ENCODE measurements around a stretch of chr11.

GRCh38 chr11:19725765-19726208 is 13.2 kb downstream of the NAV2 start:
- PRO-cap: no peak

DNA sequence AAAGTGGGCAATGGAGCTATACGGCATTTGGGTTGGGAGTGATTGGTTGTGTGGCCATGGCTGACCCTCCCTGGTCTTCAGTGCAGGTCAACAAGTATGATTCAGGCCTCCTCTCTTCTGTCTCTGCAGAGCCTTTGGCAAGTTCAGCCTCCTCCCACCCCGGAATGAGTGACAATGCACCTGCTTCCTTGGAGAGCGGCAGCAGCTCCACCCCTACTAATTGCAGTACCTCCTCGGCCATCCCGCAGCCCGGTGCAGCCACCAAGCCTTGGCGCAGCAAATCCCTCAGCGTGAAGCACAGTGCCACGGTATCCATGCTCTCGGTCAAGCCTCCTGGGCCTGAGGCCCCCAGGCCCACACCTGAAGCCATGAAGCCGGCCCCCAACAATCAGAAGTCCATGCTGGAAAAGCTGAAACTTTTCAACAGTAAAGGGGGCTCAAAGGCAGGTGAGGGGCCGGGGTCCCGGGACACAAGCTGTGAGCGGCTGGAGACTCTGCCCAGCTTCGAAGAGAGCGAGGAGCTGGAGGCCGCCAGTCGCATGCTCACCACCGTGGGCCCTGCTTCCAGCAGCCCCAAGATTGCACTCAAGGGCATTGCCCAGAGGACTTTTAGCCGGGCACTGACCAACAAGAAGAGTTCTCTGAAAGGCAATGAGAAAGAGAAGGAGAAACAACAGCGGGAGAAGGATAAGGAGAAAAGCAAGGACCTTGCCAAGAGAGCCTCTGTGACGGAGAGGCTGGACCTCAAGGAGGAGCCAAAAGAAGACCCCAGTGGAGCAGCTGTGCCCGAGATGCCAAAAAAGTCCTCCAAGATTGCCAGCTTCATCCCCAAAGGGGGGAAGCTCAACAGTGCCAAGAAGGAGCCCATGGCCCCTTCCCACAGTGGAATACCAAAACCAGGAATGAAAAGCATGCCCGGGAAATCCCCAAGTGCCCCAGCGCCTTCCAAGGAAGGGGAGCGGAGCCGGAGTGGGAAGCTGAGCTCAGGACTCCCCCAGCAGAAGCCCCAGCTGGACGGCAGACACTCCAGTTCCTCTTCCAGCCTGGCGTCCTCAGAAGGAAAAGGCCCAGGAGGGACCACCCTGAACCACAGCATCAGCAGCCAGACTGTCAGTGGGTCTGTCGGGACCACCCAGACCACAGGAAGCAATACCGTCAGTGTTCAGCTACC is 220.8 kb downstream of the NAV2 start:
- PRO-cap: no peak

DNA sequence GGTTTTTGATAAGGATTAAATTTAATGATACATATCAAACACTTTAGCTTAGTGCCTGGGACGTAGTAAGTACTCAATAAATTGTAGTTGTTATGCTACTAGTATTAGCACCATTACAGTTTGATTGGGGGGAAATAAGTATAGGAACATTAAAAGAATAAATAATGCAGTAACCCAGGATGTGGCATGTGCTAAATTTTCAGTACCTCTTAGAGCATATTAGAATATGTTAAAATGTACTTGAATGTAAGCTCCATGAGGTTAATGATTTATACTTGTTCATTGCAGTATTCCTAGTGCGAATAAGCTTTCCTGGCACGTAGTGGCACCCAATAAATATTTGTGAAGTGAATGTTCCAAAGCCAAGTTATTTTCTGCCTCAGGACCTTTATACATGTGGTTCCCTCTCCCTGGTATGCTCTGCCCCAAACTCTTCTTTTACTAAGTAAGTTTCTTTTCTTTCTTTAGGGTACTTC is 118.9 kb downstream of the DBX1 start:
- PRO-cap: no peak

- PRO-cap: no peak
These were observed 80.3 kb downstream of the DBX1 start for GRCh38 chr11:20079901-20080451.

DNA sequence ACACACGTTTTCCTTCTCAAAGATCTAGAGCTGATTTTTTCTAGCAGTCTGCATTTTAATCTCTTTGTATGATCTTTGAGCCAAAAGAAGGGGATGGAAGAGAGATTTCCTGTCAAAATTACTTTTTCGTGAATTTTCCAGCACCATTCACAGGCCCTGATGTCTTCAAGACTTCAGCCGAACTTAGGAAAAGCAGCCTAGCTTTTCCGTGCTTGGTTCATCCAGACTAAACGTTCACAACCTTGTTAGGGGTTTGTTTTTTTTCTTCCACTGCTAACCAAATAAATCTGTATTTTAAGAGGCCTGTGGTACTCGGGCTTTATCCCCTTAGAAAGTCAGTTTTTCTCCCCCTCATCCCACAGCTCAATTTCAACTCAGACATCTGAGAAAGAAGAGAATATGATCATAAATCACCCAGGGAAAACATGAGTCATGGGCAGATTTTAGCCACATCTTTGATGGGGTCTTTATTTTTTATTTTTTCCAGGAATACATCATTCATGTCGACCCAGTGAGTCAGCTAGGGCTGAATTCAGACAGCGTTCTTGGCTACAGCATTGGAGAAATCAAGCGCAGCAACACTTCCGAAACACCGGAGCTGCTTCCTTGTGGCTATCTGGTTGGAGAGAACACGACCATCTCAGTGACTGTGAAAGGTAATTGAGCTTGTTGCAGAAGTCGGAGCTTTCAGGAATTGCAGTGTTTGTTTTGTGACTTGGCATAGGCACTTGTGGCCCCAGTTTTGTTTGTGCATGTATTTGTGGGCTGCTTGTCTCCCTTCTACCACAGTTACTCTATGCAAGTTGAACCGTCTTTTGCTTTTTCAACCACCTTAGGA is 63.0 kb downstream of the DBX1 start:
- PRO-cap: no peak

DNA sequence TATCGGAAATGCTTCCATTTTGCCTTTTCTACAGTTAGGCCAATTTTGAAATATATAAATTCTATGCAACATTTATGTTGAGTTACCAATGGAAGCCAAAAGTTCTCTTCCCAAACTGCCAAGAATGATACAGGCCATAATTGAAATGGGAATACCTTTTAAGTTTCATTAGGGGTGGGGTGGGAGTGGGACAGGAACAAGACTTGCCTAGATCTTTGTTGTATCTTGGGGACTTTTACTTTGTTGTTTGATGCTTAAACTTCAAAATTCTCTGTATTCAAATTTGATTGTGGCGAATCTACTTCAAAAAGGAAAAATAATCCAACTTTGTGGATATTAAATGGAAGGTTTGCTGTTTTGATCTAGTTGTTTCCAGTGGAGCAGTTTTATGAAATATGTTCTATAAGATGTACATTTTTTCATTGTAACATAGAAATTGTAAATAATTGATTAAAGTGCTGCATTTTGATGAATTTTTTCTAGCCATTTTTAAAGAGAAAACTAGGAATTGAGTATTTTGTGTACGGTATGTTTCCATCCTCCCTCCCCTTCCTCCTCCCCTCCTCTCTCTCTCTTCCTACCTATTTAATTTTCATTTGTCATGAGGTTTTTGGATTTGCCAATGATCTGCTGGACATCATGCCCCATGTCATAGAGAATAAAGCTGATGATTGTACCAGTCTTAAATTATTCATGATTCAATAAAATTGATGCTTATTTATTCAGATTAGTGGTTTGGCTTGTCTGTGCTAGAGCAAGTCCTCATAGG is 39.2 kb downstream of the DBX1 start:
- PRO-cap: no peak

DNA sequence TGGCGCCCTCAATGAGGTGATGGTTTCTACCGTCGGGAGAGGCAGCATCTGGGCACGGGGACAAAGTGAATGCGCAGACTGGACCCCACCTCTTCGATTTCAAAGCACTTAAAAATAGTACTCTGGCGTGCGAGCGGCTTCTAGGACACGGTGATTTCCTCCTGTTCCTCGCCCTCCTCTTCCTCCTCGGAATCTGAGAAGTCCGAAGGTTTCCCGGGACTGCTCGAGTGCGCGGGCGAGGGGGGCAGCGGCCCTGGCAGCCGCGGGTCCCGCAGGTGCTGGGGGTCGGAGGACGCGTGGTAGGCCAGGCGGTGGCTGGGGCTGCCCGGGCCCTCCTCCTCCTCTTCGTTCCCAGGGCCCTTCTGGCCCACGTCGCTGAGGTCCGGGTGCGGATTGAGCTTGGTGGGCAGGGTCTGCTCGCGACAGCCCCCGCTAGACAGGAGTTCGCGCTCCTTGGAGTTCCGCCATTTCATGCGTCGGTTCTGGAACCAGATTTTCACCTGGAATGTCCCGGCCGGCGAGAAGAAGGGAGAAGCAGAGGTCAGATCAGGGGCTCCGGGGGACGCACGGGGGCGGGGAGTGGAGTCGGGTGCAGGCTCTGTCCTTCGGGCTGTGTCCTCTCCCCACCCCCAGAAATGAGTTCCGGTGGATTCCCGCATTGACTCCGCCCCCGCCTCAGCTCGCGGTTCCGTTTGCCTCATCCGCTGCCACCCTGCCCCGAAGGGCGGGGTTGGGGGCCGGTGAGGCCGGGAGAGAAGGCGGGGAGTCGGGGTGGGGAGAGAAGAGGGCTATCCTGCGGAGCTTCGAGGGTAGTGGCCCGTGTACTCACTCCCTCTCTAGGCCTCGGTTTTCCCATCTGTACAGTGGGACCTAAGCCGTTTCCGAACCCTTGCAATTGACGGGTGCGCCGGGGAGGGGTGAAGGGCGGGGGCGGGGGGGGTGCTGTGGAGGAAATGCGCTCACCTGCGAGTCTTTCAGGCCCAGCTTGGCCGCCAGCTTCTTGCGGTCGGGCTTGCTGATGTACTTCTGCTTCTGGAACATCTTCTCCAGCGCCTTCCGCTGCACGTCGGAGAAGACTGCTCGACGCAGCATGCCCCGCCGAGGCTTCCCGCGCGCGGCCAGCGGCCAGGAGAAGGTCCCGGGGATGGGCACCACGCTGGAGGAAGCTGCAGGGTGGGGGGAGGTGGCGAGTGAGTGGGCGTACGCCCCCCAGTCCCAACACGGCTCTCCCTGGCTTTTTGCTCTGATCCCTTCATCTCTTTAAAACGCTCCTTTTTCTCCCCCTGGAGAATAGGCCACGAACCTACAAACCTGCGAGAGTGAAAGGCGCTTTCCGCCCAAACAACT is 3.7 kb downstream of the DBX1 start:
- PRO-cap: no peak

- PRO-cap: no peak
These were observed 4.1 kb downstream of the HTATIP2 start for GRCh38 chr11:20367508-20368091.

- PRO-cap: no peak
These were observed 4.5 kb upstream of the PRMT3 start for GRCh38 chr11:20382758-20383734.

- PRO-cap: no peak
These were observed 45.0 kb upstream of the ANO5 start for GRCh38 chr11:22147840-22148311.

- PRO-cap: no peak
These were observed 10.9 kb downstream of the GAS2 start for GRCh38 chr11:22677195-22677910.

DNA sequence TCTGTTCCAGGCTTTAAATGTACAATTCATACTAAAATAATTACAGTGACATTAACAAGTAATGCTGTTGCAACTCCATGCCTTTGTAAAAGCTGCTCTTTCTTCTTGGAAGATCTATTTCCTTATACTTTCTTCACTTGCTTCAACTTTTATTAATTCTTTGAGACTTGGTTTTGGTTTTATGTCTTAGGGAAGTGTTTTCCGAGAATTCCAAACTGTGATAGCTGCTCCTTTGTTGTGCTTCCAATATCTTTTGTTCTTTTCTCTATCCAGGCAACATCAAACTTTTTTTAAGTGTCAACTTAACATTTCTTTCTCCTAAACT is 120.9 kb upstream of the CCDC179 start:
- PRO-cap: no peak

DNA sequence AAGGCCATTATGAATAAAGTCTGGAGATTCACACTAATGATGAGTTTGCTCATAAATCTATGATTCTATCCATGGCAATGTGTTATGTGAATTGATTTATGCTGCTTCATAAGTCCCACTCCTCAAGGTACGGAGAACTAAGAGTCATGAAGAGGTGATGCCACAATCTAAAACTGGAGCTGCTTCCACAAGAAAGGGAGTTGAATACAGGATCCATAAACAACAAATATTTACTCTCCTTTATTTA is 367.7 kb downstream of the LUZP2 start:
- PRO-cap: no peak

DNA sequence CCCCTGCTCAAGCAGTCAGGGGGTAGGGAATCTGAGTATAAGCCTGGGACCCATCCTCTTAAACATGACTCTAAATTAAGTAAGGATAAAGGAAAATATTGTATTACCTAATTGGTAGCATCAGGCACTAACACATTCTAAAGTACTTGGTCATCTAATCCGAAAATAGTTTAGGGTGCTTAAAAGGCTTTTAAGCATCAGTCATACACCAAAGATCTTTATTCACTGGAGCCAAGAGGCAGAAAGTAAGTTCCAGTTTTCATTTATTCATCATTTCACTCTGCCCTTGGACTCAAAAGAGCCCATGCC is 119.9 kb upstream of the SLC5A12 start:
- PRO-cap: no peak

DNA sequence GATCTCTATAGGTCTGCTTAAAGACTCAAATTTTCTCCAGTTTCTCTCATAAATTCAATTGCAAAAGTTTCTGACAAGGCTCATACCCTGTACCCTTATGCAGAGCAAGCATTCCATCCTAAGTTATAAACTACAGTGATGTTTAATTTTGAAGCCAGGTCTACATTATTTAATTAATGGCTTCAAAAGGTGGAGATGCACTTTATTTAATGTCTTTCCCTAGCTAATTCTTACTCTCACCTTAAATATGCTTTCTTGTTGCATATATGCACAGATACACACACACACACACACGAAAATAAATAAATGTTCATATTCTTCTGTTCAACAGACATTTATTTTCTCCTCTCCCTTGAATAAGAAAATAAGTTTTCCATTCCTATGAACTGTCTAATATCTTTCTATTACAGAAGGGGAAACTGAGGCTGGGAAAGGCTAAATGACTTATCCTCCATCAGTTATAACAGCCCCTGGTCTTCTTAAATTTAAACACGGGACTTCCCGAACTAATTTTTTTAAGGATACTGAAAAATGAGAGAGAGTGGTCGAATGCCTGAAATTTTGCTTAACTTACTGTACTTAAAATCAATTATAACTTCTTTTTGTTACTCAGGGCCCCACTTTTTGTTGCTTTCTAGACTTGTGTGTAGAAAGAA is 2.6 kb downstream of the FIBIN start:
- PRO-cap: no peak

GRCh38 chr11:27245160-27245617 is 117.8 kb downstream of the CCDC34 start:
- PRO-cap: no peak

DNA sequence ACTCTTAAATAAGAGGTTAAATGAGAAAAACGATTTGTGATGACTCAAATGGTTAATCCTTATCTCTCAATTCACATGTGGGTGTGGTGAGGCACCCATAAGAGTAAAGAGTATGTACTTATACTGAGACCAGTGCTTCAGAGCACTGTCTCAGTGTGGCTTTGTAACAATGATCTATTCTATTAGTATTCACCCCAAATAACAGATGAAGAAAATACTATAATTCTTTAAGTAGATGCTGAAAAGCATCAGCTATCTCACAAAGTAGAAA is 25.1 kb upstream of the CCDC34 start:
- PRO-cap: no peak

DNA sequence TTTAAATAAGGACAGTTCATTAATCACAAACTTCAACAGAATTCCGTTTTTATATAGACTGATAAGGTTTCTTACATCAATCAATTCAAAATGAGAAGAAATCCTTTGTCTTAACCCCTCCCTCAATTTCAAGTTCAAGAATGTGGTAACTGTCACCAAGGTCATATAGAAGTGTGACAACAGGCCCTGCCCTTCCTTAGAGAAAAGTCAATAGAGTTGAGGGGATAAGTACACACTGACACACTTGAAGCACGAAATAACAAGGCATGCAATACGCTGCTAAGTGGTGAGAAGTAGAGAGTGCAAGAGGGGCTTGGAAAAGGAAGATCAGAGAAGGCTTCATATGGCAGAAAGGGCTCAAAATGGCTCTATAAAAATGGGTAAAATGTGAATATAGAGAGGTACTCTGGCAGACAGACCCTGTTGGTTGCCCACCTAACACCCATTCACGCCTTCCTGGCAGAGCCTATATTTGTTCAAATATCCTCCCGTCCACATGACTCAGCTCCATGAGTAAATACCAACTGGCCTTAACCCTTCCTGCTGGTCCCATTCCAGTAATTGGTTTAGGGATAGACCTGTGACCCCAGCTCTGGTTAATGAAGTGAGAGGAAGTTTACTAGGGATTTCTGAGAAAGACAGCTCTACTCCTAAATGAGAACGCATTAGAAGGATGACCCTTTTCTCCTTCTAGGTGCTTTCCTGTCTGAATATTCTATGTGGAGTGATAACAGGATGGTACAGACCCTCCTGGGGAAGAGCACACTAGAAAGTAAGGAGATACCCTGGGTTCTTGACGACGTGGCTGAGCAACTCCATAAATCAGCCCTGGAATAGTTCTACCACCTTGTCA is 38.9 kb upstream of the CCDC34 start:
- PRO-cap: no peak

- PRO-cap: no peak
These were observed 46.7 kb upstream of the CCDC34 start for GRCh38 chr11:27409701-27410062.

GRCh38 chr11:27471766-27472368 is 723 bp downstream of the LGR4 start:
- PRO-cap: no peak